Islet of Langerhans (tissue), 1 donor: ENCODE data around the gene SYT10.

GRCh38 chr12:31961925-31962640, 2.9 kb downstream of the RESF1 start:
- RRBS = no CpG with 5 or more reads among the region's 8 CpGs

DNA sequence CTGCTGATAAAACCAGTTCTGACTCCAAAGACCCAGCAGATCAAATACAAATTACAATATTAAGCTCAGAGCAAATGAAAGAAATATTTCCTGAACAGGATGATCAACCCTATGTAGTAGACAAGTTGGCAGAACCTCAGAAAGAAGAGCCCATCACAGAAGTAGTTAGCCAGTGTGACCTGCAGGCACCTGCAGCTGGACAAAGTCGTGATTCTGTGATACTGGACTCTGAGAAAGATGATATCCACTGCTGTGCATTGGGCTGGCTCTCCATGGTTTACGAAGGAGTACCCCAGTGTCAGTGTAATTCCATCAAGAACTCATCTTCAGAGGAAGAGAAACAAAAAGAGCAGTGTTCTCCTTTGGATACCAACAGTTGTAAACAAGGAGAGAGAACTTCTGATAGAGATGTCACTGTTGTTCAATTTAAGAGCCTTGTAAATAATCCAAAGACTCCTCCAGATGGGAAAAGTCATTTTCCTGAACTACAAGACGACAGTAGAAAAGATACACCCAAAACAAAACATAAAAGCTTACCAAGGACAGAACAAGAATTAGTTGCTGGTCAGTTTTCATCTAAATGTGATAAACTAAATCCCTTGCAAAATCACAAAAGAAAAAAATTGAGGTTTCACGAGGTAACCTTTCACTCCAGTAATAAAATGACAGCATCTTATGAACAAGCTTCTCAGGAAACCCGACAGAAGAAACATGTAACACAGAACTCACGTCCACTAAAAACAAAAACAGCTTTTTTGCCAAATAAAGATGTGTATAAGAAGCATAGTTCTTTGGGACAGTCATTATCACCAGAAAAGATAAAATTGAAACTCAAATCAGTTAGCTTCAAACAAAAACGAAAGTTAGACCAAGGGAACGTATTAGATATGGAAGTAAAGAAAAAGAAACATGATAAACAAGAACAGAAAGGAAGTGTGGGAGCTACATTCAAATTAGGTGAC, 25.3 kb downstream of the RESF1 start:
- RRBS = no CpG with 5 or more reads among the region's 8 CpGs

GRCh38 chr12:32588089-32588698, 90.9 kb upstream of the DNM1L start:
- RRBS = no CpG with 5 or more reads among the region's 6 CpGs

DNA sequence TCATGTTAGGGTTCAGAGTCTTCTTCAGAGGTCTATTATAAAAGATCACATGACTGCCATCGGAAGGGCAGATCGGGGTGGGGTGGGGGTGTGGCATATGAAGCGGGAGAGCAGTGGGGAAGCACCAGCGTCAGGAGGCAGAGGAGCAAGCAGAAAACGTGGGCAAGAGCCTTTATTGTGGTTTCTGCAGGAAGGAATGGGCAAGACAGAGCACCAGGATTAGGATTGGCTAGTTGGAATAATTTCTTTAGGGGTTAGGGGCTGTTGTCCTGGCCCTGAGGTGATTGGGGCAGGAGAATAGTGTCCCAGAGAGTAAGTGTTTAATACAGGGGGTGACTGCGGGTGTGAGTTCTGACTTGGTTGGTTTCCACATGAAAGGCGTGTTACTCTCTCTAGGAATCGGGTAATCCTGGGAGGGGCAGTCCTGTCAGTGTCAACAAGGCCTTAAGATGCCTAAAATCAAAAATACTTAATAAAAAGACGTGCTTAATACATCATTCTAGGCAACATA, 63.5 kb upstream of the DNM1L start:
- RRBS = no CpG with 5 or more reads among the region's 9 CpGs

DNA sequence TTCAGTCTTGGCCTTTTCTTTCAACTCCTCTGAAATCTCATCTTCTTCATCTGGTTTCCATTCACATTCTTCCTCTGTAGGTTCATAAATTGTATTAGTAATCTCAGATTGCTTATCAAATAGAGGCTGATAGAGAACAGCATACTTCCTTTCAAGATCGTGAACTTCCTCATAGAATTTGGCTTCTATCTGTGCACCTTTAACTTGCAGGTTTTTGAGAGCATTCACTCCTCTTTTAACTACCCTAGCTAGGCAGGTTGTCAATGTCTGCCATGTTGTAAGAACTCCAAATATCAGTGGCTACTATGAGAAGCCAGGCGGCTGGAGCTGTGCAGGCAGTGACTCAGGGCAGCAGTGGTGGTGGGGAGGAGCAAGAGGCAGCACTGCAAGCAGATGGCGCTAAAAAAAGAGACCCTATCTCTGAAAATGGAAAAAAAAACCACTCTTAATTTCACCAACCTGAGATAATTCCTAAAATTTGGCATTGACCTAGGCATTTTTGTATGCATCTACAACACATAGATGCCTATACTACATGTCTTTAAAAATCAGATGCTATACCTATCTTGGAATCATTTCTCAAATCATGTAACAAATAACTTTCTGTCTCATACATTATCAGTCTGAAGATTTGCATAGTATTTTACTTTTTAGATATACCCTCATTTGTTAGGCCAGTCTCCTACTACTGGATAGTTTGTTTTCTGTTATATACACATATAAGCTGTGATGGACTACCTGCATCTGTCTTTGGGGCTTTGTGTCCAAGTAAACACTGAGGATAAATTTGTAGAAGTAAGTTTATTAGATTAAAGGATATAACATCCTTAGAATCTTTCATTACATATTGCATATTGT, 28.4 kb downstream of the YARS2 start:
- RRBS = no CpG with 5 or more reads among the region's 3 CpGs

DNA sequence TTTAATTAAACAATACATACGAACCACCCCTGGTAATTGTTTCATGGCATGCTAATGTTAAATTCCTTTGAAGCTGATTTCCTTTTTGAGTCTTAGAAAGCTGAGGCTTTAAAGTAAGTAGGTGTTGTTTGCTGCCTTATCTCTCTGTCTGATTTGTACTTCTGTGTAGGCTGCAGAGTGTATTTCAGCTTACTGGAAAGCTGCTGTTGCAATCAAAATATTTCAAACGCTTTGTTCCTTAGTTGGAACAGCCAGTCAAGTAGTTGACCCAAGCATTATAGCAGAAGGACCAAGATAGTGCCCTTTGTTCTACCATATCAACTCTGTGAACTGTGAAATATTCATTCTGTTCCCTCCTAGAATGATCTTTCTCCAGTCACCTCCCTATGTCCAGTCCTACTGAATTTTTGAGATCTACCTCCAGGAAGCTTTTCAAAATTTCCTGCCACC, 3.1 kb downstream of the PKP2 start:
- RRBS = no CpG with 5 or more reads among the region's 2 CpGs

DNA sequence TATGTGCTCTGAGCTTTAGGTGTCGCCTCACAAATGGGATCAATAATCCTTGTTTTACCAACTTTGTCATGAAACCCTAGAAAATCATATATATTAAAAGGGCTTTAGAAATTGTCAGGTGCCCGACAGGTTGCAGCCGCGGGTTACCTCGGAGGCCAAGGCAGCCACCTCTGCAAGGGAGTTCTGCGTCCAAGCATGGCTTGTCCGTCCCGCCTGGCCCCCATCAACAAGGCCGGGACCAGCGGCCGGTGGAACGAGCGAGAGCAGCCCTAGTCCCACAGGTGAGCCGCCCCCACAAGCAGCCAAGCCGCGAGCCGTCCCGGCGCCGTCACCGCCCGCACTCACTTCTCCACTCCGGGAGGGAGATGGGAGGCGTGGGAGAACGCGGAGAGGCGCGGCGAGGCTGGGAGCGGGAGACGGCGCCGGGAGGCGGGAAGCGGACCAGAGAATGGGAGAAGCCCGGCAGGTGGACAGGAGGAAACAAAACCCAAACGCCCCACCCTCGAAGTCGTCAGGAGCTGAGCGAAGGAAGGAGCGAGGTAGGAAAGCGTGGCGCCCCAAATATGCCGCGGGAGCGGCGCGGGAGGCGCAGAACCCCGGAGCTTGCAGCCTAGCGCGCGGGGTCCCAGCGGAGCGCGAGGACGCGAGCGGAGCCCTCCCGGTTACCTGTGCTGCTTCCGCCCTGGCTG, 769 bp downstream of the SYT10 start:
- RRBS = 3% methylated on average over 38 of the region's 61 CpGs

- RRBS = 5% methylated on average over 15 of the region's 79 CpGs
Observed at GRCh38 chr12:33439395-33440398, at the start of gene SYT10. Gene SYT10 (minus strand): TSS chr12:33439819.

DNA sequence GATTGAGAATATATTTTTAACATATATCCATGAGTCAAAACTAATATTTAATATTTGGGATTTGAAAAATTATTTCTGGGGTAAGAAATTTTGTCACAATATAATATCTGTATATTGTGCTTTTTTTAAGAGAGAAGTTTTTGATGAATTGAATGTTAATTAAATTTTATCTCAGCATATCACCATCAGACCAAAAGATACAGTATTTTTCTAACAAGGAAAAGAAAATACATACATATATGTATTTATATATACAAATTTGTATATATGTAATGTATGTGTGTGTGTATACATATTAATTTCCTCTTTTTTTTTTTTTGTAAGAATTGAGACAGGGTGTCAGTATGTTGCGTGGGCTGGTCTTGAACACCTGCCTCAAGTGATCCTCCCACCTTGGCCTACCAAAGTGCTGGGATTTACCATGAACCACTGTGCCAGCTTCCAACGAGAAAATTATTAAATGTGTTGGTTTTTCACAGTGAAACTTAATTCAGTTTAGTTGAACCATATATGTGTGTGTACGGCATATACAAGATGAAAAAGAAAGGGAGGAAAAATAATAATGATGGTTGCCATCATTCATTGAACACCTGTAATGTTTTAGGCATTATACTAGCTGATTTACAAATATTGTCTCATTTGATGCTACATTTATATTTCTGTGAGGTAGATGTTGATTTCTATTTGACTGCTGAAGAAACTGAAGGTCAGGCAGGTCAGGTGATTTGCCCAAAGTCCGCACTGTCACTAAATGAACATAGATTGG, 10.3 kb downstream of the ALG10 start:
- RRBS = no CpG with 5 or more reads among the region's 4 CpGs

- RRBS = no CpG with 5 or more reads among the region's 17 CpGs
Observed at GRCh38 chr12:37547863-37548259, 768.7 kb upstream of the ALG10B start.

GRCh38 chr12:39424184-39424756, 18.6 kb downstream of the KIF21A start:
- RRBS = no CpG with 5 or more reads among the region's 2 CpGs

- RRBS = no CpG with 5 or more reads among the region's 1 CpG
Observed at GRCh38 chr12:39617843-39618363, 1.7 kb downstream of the ABCD2 start.

DNA sequence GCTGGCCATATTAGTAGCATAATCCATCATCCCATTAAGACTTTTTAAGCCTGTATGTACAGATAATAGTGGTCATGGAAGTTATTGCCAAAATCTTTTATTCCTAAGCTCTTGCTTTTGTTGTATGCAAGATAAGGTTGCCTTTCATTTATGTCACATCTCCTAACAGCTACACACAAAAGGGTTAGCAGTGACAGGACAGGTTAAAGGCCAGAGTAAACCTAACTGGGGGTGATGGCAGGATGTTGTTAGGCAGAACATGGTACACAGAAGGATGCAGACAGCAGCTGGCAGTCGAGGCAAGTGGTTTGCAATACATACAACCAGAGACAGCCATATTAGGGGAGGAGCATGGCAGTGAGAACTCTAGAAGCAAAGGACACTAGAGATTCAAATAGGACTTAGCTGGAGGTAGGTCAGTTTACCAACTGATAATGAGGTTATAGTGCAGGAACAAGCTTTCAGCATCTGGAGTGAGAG, 2.7 kb upstream of the ABCD2 start:
- RRBS = no CpG with 5 or more reads among the region's 1 CpG

GRCh38 chr12:40002767-40003125, 103.1 kb downstream of the SLC2A13 start:
- RRBS = no CpG with 5 or more reads among the region's 2 CpGs

GRCh38 chr12:40107498-40107895, 1.6 kb upstream of the SLC2A13 start:
- RRBS = no CpG with 5 or more reads among the region's 12 CpGs

- RRBS = no CpG with 5 or more reads among the region's 9 CpGs
Observed at GRCh38 chr12:40226663-40227555, 2.1 kb downstream of the LRRK2 start.

DNA sequence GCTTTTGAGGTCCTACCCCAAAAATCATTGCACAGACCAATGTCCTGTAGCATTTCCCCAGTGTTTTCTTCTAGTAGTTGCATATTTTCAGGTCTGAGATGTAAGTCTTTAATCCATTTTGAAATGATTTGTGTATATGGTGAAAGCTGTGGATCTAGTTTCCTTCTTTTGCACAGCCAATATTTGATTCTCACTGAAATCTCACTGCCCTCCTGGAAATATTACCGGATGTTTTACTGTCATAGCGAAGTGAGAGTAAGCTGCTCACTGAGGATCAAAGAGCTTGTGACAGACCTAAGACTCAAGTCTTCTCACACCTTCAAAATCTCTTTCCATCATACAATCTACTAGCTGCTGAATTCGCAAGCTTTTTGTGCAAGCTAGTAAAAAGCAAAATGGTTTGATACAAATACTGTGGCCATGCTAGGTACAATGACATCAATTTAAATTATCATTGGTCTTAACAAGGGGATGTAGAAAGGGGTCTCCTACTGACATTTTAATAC, 3.9 kb downstream of the LRRK2 start:
- RRBS = no CpG with 5 or more reads among the region's 3 CpGs

- RRBS = 6% methylated on average over 7 of the region's 40 CpGs
Observed at GRCh38 chr12:41189174-41190258, 1.4 kb downstream of the PDZRN4 start.

DNA sequence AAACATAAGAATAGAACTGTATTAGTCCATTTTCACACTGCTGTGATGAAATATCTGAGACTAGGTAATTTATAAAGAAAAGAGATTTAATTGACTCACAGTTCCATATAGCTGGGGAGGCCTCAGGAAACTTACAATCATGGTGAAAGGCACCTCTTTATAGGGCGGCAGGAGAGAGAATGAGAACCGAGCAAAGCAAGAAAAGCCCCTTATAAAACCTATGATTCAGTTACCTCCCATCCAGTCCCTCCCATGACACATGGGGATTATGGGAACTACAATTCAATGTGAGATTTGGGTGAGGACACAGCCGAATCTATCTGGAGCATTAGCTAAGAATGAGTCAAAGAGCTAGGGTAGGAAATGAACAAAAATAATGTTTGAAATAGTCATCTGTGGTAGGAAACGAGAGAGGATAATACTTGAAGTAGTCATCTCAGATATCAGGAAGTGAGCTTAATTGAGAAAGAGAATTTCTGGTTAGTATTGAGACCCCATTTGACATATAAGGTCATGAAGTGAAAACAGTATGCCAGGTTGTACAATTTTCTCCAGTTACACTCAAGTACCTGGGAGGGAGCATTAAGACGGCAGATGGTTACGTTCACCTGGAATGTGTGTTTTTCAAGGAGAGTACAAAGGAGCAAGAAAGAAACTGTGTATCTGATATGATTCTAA, 143.6 kb downstream of the PDZRN4 start:
- RRBS = no CpG with 5 or more reads among the region's 6 CpGs